Heart (tissue), 3 donors: ENCODE results near the gene IL1RAP.

- RAMPAGE, long total RNA, 2 experiments, result no peak in any of the 2 experiments
These were observed 248.5 kb downstream of the LPP start for GRCh38 chr3:188402361-188403033.

- RAMPAGE, long total RNA, 2 experiments, result no peak in any of the 2 experiments
These were observed 277.6 kb downstream of the LPP start for GRCh38 chr3:188431518-188432066.

DNA sequence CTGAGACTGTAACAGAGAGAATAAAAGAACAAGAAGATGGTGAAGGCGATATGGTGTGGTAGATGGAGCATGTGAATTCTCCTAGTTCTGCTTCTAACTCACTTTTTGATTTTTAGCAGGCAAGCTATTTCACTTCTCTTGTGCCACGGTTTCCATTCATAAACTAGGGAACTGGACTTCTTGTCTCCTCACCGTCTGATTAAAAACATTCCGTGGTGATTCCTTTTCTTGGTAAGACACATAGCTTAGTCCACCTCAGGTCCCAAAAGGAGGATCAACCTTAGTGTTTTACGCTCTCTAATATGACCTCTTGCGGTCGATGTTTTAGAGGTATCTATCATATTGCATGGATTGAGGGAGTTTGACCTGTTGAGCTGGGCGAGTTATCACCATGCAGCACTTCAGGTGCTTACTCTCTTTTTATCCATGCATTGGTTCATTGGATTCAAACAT lies 394.2 kb downstream of the LPP start:
- RAMPAGE, long total RNA, 2 experiments, result no peak in any of the 2 experiments

- RAMPAGE, long total RNA, 2 experiments, result no peak in any of the 2 experiments
These were observed 476.5 kb downstream of the LPP start for GRCh38 chr3:188630442-188630942.

DNA sequence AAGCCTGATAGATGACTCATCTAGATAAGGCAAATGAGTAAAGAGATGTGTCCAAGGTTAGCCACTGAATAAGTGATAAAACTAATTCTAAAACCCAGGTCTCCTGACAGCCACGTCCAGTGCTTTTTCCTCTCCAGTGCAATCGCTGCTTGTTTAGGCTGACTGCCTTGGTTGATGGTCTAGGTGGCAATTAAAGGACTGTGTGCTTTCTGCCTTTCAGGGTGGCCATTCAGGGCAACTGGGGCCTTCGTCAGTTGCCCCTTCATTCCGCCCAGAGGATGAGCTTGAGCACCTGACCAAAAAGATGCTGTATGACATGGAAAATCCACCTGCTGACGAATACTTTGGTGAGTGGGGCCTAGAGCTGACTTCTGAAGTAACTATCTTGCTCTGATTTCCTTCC lies 463.7 kb upstream of the TPRG1 start:
- RAMPAGE, long total RNA, 2 experiments, result no peak in any of the 2 experiments

DNA sequence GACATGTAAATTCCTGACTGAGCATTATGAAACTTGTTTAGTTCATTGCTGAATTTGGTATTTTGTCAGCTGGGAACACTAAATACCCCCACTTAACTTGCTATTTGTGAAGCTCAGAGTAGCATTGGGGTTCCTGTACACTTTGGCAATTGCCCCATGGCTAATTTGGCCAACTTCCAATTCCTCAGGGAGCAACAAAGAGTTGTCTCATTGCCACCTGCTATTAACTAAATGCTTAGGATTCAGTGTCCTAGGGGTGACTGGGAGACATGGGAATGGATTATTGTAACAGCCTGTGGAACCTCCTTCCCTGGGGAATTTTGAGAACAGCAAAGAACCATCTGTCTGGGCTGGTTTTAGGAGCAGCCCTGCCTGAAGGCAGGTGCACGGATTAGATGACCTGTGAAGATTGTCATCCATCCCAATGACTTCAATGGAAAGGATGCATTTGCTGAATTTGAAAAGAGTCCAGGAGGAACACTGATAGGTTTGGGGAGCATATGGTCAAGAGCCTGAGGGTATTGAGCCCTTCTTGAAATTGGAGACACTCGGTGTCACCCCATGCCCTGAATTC lies 437.3 kb upstream of the TPRG1 start:
- RAMPAGE, long total RNA, 2 experiments, result no peak in any of the 2 experiments

DNA sequence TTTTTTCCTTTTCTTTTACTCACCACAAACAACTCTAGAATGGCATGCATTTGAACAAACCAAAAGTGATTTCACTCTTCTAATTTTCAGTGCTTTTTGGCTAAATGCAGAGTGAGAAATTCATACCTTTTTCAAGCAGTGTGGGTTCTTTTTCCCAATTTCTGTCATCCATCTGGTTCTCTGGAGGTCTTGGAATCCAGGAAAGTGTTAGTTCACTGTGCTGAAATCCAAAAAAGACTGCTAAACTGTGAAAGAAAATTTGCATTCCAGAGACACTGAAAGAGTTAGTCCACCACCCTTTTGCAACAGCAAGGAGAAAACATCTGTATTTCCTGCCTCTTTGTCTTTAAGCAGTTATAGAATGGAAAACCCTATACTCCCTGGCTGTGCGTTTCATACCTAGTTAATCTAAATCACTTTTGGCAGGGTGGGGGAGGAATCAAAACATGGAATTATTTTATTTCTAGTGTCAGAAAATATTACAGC lies 317.9 kb upstream of the TPRG1 start:
- RAMPAGE, long total RNA, 2 experiments, result no peak in any of the 2 experiments

GRCh38 chr3:189267715-189268473 lies 96.1 kb downstream of the TPRG1 start:
- RAMPAGE, long total RNA, 2 experiments, result no peak in any of the 2 experiments

- RAMPAGE, long total RNA, 2 experiments, result no peak in any of the 2 experiments
These were observed 140.9 kb upstream of the TP63 start for GRCh38 chr3:189490310-189490689.

GRCh38 chr3:189490815-189491275 lies 140.3 kb upstream of the TP63 start:
- RAMPAGE, long total RNA, 2 experiments, result no peak in any of the 2 experiments

DNA sequence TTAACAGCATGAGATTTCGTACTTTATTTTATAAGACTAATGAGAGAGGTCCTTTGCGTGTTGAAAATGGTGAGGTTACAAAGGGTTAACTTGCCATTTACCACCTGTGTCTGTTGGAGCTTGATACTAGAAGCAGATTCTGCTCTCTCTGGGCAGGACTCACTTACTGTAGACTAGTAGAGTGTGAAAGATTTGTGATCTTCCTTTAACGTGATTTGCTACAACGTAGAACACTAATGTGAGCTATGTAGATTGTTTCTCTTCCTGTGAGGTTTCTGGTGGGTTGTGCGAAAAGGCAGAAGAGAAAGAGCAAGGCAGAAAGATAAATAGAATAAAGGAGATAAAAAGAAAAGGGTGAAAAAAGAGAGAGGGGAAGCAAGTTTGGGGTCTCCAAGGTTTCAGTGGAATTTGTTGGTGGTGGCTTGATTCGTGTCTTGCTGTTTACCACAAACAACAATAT lies 1.1 kb downstream of the TP63 start:
- RAMPAGE, long total RNA, 2 experiments, result no peak in any of the 2 experiments

GRCh38 chr3:189787620-189788052 lies 156.4 kb downstream of the TP63 start:
- RAMPAGE, long total RNA, 2 experiments, result no peak in any of the 2 experiments

GRCh38 chr3:189789395-189790020 lies 158.3 kb downstream of the TP63 start:
- RAMPAGE, long total RNA, 2 experiments, result no peak in any of the 2 experiments

- RAMPAGE, long total RNA, 2 experiments, result no peak in any of the 2 experiments
These were observed 58.5 kb downstream of the P3H2 start for GRCh38 chr3:190062108-190062782.

- RAMPAGE, long total RNA, 2 experiments, result no peak in any of the 2 experiments
These were observed 24.0 kb upstream of the P3H2 start for GRCh38 chr3:190144669-190145165.

- RAMPAGE, long total RNA, 2 experiments, result no peak in any of the 2 experiments
These were observed 3.8 kb upstream of the CLDN1 start for GRCh38 chr3:190325903-190326552.

GRCh38 chr3:190487101-190487474 lies 26.8 kb upstream of the IL1RAP start:
- RAMPAGE, long total RNA, 2 experiments, result no peak in any of the 2 experiments

DNA sequence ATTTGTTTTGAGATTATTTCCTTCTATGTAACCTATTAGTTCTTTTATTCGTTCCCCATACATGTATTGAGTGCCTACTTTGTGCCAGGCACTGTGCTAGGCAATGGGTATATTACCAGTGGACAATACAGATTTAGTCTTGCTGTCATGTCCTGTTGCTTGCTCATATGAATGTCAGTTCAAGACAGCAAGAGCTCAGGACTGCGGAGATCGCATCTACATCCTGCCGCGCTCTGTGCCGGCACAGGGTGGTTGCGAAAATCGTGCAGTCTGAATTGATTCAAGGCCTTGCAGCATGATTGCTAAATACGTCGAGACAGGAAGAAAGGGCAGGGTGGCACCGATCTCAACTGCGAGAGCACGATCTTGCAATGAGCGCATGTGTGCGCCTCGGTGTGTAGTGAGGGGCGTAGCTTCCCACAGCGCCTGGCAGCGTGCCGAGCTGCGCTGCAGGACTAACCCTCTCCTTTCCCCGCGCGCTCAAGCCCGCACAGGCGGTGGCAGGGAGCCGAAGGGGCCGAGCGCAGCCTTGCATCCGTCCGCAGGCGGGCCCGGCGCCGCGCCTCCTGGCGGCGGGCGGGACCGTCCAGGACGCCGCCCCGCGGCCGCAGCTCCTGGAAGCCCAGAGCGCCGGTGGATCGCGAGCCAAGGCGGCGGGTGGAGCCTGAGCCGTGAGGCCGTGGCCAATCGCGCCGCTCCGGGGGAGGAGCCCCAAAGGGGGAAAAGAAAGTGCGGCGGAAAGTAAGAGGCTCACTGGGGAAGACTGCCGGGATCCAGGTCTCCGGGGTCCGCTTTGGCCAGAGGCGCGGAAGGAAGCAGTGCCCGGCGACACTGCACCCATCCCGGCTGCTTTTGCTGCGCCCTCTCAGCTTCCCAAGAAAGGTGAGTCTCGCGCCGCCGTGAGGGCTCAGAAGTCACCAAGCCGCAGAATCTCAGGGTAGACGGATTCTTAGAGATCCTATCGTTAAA lies at the start of gene IL1RAP:
Gene IL1RAP (plus strand): TSS at position 748 of the 969 bp plus-strand sequence.
- RAMPAGE, long total RNA, 2 experiments, result no peak in any of the 2 experiments

DNA sequence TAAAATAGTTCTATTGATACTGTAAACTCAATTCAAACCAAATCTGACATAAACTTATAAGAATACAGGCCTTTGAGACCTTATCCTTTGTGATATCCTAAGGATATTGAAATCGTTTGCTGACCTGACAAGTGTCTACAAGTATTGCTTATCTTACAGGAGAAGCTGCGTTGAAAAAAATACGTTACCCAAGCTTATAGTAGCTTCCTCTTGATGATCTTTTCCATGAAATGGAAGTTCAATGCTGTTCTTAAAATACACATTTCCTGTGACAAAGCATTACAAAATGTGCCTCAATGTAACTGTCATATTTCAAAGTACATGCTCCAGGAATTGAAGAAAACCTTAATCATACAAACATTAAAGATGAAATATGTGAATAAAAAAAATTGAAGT lies 104.8 kb downstream of the IL1RAP start:
- RAMPAGE, long total RNA, 2 experiments, result no peak in any of the 2 experiments

DNA sequence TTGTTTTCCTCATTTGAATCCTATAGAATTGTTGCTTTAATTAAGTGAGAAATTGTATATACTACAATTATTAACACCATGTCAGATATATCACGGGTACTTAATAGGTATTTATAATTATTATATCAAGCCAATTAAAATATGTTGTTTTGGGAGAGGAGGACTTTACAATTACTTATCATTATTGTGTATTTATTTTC lies 141.8 kb downstream of the GMNC start:
- RAMPAGE, long total RNA, 2 experiments, result no peak in any of the 2 experiments